ENCODE measurements around a stretch of chr4.

DNA sequence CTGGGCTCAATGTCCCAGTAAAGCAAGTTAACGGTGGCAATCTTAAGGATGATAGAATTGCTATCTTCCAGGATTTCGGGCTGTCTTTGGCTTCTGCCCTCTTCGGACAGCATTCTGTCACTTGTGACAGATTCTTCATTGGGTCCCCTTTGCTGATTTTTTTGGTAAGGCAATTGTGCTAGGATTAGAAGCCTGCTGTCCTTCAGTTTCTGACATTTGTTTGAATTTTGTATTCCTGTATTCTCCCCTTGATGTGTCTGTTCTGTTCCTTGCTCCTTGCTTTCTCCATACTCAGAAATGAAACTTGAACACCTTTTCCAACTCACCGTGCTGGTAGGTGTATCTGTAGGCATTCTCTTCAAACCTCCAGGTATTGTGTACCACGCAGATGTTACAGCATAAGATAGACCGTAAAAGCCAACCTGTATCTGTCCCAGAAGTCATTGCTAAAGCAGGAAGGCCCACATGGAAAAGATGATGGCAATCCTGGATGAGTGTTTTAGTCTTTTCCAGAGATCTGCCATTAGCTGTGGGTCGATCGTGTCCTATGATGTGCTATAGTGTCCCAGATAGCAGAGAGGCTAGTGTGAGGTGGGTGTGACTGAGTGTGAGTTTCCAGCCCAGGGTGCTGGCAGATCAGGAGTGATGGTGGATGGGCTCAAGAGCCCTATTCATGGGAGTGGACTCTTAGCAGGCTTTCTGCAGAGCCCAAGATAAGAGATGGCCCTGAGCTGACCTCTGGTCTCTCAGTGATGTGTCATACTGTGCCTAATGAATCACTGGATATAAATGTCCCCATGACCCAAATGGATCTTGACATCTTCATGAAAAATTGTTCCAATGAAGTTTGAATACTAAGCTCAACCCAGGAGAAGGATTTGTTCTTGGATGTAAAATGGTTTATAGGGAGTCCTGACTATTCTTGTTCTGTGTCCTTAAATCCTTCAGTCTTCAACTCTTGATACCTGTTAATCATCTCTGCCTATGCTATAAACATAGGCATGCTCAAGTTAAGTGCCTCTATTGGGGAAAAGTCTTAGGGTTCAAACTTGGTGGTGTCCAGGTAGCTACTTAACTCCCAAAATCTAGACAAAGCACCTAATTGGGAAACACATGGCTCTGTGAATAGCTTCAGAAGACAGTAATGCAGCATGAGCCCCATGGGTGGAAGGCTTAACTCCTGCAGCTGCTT lies 69.1 kb upstream of the WDR1 start:
- PRO-cap: no peak

DNA sequence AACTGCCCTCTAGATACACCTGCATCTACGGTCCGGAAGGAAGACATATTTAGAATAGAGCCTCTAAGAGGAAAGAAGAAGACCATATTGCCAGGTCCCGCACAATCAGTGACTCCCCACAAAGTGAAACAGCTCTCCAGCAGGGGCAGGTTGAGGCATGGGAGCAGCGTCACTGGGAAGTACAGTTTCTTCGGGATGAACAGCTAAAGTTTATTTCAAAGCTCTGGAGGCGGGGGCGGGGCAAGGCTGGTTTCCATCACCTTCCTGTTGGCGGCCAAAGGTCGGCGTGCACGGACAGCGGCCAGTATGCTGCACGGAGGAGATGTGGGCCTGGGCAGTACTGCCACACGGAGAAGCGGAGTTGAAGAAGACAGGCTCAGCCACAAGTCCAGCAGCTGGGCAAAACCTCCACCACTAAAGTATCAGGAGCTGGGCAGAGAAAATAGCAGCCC lies 914 bp upstream of the ZNF518B start:
- PRO-cap: no peak

- PRO-cap: unidirectional peak, minus-strand start at chr4:10584150
These were observed 100.6 kb downstream of the CLNK start for GRCh38 chr4:10584024-10584362.

DNA sequence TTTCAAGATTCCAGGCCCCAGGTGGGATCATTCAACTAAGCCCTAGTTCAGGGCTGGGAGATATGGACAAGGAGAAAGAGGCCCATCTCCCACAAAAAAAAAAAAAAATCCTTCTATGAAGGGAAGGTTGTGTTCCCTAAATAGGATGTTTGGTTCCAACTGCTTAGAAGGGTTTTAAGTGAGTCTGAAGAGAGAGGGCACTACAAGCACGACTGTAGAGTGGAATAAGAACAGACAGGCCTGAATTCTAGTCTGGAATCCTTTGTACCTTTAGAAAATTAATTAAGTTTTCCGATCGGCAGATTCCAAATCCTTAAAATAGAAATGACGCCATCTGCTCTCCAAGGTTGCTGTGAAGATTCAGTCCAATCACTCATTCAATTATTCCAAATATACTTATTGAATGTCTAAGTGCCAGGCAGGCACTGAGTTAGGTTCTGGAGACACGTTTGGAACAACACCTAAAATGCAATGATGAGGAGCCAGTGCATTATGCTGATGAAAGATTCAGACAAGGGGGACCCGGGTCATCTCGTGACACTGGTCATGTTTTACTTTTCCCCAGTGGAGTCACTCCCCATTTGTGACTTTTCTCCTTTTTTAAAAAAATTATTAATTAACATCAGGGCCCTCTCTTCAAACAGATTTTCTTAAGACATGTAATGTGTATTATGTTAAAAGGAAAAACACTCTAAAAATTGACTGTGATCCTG lies 3.8 kb downstream of the HS3ST1 start:
- PRO-cap: no peak

DNA sequence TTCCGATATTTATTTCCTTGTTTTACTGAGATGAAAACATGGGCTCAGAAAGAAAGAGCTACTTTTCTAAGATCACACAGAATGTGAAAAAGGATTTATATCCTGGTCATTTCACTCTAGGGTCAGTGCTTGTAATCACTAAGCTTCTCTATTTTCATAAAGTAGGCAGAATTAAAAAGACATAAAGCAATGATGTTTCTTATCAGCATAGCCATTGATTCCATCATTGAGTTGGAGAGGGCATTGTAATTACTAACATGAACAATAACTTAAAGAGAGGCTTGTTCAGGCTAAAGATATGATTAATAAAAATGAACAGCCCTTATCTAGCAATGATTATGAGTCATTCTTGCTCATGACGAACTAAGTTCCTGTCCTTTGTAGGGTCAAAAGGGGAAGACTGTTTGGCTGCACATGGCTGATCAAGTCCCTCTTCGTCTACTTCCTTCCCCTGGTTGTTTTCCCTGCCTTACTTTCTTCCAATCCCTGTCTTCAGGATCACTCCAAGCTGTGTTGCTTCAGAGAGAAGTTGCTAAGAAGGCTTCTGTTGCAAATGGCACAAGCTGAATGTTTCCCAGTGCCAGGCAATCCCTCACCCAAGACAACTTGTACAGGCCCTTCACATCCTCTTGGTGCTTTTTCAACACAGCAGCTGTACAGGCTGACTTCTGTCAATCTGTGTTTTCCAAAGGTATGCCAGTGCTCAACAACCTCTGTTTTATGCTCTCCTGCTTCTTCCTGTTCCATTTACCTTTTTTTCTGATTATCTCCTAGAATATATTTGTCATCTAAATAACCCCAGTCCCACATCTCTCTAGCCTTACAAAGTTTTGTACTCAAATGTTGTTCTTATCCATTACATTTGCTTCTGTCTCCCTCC lies 115.0 kb upstream of the HS3ST1 start:
- PRO-cap: no peak

GRCh38 chr4:11587706-11588184 lies 159.1 kb upstream of the HS3ST1 start:
- PRO-cap: no peak

DNA sequence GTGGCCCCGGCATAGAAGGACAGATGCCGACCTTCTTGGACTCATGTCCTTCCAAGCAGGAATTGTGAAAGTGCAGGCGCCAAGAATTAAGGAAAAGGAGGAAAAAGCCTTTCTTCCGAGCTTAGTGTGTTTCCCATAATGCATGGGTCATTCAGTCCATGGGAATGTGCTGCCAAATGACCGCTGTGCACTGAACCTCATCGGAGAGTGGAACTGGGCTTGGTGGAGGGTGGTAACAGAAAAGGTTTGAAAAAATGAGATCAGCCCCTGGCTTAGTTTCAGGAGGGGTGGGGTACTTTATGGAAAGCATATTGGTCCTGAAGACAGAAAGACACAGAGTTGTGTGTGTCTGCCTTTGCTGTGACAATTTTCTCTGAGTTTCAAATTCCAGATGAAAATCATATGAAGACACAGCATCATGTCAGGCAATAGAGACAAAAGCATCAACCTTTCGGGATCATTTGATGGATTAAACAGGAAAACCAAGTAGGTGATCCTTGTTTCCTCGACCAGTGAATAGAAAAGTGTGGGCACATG lies 196.7 kb upstream of the HS3ST1 start:
- PRO-cap: no peak

- PRO-cap: no peak
These were observed 476.3 kb upstream of the HS3ST1 start for GRCh38 chr4:11904899-11905418.

- PRO-cap: no peak
These were observed 534.4 kb downstream of the RAB28 start for GRCh38 chr4:12949646-12950199.

DNA sequence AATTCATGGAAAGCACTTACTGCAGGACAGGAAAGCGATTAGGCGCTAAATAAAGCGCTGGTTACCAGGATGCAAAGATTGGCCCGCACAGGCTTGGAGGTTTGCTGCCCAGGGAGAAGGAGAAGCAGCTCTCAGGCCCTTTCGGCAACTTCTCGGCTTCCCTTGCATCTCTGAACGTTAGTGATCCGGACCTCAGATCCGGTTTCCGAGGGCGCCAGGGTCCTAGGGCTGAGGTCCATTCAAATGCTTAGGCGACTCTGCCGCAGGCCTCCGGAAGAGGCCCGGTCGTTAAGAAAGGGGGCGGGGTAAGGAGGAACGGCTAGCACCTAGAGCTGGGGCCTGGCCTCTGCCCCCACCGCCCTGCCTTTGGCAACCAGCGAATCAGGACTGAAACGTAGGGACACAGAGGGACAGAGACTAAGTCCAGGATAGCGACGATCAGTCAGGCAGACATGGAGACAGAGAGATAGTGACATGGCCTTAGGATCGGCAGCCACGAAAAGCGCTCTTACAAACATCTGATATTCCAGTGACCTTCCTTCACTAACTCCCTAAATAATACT lies 13.1 kb downstream of the NKX3-2 start:
- PRO-cap: no peak

GRCh38 chr4:13654517-13654839 lies 27.0 kb upstream of the BOD1L1 start:
- PRO-cap: no peak

DNA sequence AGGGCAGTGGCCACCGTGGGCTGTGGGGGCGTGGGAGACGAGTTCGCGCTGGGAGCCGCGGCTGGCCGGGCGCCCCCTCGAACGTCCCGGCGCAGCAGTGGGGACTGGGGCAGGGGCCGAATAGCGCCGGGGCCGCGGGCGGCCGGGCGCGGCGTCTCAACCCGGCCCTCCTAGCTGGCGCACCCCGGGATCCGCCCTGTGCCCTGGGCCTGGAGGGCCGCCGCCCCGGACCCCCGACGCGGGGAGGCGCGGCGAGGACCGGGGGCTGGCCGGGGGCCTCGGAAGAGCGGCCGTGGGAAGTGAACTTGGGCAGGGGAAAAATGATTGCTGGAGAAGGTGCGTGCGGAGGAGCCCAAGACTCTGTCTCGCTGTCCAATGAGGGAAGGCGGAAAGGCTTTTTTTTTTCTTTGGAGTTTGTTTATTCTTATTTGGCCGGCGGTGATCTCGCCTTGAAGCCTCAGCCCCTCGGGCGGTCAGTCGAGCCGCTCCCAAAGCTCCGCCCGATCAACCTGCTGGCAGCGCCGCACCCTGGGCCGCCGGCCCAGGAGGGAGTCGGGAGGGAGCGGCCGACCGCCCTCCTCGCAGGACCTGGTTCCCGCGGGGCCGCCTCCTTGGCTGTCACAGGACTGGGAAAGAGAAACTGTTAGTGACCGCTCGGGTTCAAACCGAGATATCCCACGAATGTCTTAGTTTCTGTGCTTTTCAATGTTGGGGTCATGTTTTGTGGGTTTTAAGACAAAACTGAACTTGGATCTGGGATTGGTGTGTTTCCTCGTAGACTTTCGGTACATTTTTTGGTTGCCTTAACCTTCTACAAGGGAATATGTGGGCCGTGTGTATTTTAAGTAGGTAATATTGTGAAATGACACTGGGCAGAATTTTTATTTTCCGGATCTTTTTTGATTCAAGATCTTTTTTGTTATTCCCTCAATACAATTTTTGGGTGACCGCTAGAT lies 2.5 kb downstream of the CPEB2 start:
- PRO-cap: bidirectional peak, plus-strand start at position 526 of the sequence, minus-strand start at position 554 of the sequence

GRCh38 chr4:15009479-15010218 lies 7.4 kb downstream of the CPEB2 start:
- PRO-cap: no peak

DNA sequence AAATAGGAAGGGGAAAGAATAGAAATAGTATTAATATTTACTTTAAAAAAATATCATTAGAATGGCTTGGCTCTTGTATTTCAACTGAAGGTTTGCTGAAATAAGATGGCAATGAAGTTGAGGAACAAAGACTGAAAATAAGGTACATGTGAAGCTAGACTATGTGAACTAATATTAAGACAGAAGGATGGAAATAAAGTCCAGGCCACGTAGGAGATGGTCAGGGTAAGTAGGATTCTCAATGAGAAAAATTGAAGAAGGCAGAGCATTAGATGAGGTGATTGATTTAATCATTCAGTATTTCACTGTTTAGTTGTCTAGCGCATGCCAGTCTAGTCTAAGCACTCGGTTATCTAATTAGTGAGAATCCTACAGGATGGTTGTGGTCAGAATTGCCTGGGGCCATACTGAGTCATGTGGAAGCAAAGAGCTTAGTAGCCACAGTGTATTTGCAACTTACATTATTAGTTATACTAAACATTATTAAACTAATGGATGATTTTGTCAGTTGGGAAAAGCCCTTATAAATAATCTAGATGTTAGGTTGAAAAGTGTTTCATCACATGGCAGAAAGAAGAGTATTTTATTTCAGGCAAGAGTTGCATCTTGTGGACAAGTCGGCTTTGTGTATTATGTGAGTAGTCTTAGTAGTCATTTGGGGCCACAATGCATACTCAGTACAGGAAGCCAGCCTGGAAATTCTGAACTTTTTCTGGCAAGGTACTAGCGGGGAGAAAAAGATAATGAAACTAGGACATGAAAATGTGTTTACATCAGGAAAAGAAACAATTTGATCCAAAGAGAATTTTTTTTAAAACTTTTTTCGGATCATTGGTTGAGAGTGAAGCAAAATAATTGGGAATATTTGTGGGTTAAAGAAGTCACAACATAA lies 31.8 kb downstream of the CPEB2 start:
- PRO-cap: no peak

DNA sequence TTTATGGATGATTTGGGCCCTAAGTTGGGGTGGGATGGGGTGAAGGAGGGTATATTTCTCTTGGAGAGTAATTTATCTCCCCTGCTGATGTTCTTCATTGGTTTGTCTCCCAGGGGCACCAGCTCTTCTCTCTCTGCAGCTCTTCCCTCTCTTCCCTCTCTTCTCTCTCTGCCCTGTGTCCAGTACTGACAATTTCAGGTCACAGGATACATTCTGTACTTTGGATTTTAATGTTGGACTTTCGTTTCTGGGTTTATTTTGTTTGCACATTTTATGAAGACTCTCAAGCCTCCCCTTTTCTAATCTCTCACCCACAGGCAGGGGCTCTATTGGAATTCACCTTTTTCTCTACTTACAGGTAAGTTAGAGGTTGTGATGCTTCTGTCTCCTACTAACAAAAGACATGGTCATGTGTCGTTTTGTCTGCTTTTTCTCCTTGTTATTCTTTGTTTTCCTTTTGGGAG lies 165.5 kb downstream of the CPEB2 start:
- PRO-cap: no peak

GRCh38 chr4:15681913-15682388 lies 324 bp downstream of the FAM200B start:
- PRO-cap: bidirectional peak, plus-strand start at chr4:15682246, minus-strand start at chr4:15682211

- PRO-cap: no peak
These were observed 11.9 kb downstream of the BST1 start for GRCh38 chr4:15714768-15715097.

DNA sequence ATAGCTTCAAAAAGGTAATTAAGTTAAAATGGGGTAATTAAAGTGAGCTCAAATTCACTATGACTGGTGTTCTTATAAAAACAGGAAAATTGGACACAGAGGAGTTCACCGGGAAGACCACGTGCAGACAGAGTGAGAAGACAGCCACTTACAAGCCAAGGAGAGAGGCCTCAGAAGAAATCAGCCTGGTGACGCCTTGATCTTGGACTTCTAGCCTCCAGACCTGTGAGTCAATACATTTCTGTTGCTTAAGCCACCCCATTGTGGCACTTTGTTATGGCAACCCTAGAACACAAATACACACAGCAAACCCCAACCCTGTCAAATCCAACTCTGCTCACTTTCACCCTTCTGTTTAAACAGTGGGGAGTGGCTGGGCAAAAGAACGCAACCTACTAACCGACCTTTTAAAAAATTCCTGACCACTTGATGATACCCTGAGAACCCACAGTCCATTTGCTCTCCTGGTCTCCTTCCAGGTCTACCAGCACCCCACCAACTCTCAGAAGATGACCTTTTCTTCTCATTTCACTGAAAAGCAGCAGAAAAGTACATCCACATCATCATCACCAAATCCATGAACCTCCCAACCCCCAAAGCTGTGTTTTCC lies 4.0 kb upstream of the CD38 start:
- PRO-cap: no peak

DNA sequence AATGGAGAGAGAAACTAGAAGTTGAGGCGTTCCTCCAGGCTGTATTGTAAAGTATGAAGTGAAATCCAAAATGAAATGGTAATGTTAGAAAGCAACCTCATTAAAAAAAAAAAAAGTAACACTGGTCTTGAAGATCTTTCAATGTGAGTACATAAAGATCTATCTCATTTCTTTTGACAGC lies 1.5 kb downstream of the CD38 start:
- PRO-cap: no peak

GRCh38 chr4:16067426-16067954 lies 16.3 kb downstream of the PROM1 start:
- PRO-cap: no peak